SUDHL5 (cell line): Measurements from ENCODE around the gene FOXN1.

DNA sequence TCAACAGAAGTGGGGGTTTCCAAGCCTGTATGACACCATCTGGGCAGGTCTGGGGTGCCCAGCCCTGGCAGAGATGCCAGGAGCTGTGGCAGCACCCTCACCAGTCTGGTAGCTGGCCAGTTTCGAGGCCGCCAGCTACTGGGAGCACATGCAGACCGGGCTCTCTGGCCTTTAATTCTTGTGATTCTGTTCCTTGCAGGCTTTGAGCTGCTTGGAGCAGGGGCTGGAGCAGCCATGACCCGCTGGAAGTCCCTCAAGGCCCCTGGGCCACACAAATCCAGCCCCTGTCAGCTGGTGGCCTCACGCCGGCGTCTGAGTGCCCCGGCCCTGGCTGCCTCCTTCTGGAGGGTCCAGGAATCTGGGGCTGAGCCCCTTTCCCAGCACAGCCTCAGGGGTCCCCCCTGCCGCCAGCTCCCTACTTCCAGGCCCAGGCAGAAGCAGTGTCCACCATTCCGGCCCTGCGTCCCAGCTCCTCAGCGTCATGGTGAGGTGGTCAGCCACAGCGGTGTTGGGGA lies 7.4 kb downstream of the KCNJ18 start:
- PRO-cap = no peak

DNA sequence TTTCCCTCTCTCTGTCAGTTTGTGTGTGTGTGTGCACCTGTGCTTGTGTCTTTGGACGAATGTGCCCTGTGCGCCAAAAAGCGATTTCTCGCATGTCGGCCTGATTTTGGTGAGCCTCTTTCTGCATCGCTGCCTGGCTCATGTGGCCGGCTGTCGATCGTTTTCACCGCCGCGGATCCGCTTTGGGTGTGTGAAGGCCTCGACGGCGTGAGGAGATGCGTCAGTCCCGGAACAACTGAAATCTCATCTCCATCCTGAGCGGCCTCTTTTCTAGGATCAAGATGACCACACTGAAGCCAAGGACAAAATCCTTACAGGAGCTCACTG lies 609.1 kb downstream of the KCNJ18 start:
- PRO-cap = no peak

- PRO-cap = no peak
Measured at GRCh38 chr17:22310701-22311239, 618.4 kb downstream of the KCNJ18 start.

- PRO-cap = no peak
Measured at GRCh38 chr17:26774788-26775229, 519.1 kb upstream of the WSB1 start.

GRCh38 chr17:27294797-27295620 lies 1.1 kb downstream of the WSB1 start:
- PRO-cap = bidirectional peak, plus-strand start at chr17:27294857, minus-strand start at chr17:27294911; bidirectional peak, plus-strand start at chr17:27295356, minus-strand start at chr17:27295146

DNA sequence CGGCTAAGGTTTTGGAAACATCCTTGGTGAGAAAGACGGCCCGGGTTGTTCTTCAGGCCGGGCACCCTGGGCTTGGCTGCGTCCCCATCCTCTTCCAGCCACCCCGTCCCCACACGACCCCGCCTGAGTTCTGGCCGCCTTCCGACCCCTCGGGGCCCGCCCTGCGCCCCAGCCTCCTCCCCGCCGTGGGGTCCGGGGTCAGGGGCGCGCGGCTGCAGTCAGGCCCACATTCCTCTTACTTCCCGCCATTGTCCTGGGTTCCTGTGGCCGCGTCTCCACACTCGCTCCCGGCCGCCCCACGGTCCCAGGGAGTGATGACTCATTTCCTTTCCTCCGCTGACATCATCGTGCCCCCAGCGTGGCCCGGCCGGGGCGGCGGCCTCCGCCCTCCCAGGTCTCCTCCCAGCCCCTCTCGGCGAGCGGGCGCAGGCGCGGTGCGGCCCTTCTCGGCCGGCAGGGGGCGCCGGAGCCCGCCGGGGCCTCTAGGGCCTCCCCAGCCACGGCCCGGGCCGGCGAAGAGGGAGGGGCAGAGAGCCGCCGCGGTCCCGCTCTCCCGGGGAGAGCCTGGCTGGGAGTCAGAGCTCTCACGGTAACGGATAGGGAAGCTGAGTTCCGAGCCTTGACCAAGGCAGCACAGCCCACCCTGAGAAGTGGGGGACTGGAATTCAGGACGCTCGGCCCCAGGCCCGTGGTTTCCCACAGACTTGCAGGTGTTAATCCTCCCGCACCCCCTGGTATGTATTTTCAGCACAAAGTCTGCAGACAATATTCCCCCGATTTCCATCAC lies 59.8 kb downstream of the WSB1 start:
- PRO-cap = unidirectional peak, minus-strand start at position 316 of the sequence

DNA sequence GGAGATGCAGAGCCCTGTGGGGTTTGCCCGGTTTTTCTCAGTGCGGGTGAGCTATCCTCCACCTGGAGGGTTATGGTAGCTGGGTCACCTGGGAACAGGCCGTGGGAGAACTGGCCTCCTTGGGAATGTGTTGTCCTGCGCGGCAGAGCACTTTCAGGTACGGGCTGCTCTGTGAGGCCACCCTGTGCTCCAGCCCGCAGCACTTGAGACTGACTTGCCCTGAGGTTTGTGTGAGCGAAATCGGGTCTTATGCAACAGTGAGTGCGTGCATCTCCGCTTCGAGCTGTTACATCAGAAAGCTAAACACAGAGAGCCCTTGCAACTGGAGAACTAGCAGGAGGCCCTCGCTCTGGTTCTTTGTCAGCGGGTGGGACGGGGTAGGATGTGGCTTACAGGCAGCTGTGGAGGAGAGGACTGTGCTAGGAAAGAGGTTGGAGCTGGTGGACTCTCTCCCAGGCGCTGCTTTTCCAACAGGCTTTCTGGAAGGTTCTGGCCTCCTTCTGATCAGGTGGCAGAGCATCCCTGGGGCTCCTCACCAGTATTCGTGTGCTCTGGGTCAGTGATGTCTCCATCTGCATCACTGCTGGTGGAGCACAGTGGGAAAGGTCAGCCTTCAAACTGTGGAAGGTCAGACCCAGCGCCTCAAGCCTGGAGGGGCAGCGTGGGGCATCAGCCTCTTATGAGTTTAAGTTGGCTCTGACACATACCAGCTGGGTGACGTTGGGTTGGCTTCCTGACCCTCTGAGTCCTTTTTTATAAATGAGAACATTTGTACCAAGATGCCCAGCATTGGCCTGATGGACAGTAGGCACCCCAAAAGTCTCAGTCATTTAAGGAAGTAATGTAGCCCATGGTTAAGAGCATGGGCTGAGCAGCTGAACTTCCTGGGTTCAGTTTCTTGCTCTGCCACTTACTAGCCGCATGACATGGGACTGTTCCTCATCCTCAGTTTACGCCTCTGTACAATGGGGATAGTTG lies 76.3 kb downstream of the KSR1 start:
- PRO-cap = no peak

GRCh38 chr17:27573777-27574739 lies 56.9 kb upstream of the LGALS9 start:
- PRO-cap = no peak

- PRO-cap = no peak
Measured at GRCh38 chr17:27631778-27631963, 683 bp downstream of the LGALS9 start.

GRCh38 chr17:27648801-27649456 lies 17.9 kb downstream of the LGALS9 start:
- PRO-cap = no peak

DNA sequence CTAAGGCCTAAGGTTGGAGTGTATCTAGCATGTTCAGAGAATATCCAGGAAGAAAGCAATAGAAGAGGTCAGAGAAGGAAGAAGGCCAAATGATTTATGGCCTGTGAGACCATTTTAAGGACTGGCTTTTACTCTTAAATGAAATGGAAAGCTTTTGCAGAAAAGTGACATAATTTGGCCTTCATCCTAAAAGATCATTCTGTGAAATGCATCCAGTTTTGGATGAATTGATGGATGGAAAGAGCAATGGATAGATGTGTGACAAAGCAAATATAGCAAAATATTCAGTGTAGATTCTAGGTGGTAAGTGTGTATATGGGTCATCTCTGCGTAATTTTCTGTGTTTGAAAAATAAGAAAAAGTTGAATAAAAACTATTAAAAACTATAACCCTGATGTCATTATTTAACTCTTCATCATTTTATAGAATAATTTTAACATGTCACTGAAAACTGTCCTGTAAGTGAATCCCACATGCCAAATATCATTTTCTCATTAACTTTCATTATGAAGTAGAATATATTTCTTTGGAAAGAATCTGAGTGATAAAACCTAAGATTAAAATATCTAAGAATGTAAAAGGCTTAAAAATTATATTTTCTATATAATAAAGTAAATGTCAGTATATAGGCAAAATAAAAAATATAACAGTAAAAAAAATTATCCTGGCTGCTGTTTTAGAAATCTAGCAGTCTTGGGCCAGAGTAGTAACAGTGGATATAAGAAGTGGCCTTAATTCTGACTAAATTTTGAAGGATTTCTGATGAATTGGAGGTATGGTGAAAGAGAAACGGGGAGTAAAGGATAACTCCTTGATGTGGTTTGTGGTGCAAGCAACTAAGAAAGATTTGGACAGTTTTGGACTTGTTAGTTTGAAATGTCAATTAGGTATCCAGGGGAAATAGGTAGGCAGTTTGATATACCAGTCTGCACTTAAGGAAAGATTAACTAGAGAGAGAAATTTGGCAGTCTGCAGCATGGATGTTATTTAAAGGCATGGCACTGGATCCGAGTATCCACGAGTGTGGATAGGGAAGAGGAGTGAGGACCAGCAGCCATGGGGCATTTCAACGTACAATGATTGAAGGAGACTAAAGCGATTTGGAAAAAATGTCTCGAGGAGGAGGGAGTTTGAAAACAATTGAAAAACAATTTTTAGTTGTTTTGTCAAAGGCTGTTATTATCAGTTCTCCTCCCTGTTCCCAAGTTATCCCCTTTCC lies 117.1 kb downstream of the NLK start:
- PRO-cap = no peak

DNA sequence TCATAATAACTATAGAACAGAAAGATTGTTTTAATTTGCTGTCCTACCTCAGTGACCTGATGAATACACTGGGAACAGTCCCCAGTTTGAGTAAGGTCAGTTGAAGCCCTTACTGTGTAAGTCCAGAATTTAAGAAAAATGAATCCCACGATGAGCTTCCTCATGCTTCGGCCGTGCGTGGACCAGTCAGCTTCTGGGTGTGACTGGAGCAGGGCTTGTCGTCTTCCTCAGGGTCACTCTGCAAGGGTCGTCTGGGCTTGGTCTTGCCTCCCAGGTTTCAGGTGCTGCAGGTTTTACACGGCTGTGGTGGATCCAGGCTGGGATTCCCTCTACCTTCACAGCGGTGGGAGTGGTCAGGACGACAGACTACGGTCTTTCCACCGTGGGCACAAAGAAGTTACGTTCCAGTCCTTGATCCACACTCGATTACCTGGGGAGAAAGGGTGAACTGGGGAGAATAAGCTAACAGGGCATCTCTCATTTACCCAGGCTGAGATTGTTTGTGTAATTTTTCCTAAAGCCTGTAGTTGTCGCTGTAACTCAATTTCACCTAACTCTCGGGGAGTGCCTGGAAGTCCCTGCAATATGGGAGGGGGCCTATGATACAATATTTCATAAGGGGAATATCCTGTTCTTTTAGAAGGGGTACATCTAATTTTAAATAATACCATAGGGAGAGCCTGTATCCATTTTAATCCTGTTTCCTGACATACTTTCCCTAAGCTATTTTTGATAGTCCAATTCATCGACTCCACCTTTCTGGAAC lies 85.9 kb upstream of the TMEM97 start:
- PRO-cap = no peak

DNA sequence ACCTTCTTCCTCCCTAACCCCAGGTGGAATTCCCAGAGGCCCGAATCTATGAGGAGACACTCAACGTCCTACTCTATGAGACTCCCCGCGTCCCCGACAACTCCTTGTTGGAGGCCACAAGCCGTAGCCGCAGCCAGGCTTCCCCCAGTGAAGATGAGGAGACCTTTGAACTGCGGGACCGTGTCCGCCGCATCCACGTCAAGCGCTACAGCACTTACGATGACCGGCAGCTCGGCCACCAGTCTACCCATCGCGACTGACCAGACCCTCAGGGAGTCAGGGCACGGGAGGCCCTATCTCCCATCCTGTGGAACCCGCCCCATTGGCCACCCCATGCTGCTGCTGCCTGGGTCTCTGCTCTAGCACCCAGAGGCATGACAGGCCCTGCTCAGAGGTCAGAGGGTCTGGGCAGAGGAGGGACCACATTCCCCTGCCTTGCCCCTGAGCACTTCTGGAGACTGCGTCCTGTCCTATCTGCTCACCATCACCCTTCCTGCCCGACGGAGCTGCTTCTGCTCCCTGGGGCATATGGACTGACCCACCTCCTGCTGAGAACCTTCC lies 8.9 kb downstream of the TNFAIP1 start:
- PRO-cap = no peak

DNA sequence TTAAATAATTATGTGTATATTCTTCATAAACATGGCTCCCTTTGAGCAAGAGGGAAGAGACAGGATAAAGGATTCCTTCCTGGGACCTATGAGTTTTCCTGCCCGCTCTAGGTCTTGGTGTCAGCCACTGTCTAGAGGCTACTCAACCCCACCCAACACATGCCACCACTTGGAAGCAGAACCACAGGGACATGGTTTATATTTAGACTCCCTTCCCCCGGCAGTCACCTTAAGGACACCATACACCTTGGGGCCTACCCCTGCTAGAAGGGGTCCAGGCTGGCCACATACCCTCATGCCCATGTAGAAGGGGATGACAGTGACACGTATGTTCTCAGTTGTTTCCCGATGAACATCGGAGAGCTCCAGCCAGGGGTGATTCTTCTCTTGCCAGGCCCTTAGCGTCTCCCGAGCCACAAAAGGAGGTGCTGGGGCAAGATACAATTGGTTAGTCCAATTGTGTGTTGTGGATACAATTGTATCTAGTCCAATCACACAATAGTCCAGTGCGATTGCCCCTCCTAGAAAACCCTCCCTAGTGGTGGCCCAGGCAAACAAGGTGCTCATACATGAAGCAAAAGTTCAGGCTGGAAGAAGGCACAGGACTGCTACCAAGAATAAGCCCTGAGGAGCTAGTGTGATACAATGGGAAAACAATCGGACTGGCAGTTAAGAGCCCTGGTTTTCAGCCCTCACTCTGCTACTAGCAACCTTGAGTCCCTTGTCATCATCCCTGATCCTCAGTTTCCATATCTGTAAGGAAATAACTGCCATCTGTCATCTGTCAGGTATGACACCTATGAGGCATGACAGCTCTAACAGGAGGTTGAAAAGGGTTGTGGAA lies 5.7 kb downstream of the POLDIP2 start:
- PRO-cap = no peak

- PRO-cap = no peak
Measured at GRCh38 chr17:28384986-28385531, 13.6 kb downstream of the SARM1 start.

GRCh38 chr17:28403900-28404279 lies 2.1 kb downstream of the SLC46A1 start:
- PRO-cap = no peak

DNA sequence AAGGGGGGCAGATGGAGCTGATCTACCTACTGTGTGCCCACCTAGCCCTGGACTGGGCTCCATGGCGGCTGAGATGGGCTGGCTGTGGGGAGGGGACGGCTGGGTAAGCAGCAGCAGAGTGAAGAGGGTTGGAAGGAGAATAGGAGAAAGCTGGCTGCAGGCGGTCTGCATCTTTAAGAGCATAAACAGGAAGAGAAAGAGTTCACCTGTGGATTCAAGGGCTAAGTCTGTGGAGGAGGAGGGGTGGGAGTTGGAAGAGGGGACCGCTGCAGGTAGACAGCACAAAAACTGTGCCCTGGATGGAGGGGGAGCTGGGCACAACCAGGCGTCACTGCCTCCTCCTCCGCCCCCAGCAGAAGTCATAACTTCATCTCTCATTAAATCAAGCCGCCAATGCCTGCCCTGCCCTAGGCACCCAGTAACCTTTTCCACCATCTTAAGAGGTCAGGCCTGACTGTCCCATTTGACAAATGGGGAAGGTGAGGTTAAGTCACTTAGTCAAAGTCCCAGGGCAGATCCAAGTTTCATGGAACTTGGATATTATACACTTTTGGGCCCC lies 726 bp downstream of the SLC13A2 start:
- PRO-cap = no peak

- PRO-cap = no peak
Measured at GRCh38 chr17:28506153-28506546, at the start of gene FOXN1. Gene FOXN1 (plus strand): TSS chr17:28506348.

DNA sequence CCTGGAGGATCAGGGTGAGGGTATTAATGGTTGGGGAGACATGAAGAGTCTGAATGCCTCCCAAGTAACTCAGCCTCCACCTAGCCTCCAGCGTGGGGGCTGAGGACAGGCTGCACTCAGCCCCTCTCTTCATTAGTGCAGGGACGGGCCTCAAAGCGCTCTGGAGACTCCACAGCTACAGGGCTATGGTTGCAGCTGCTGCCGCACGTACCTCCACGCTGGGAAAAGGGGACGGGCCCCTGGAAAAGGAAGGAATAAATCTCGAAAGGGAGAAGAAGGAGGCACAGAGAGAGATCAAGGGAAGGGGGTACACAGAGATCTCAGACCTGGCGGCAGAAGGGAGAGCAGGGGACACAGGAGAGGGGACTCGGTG lies 584 bp downstream of the UNC119 start:
- PRO-cap = no peak

GRCh38 chr17:28575266-28575992 lies 1.3 kb downstream of the ALDOC start:
- PRO-cap = no peak